NB4 (cell line): ENCODE results near the gene EPHB3.

DNA sequence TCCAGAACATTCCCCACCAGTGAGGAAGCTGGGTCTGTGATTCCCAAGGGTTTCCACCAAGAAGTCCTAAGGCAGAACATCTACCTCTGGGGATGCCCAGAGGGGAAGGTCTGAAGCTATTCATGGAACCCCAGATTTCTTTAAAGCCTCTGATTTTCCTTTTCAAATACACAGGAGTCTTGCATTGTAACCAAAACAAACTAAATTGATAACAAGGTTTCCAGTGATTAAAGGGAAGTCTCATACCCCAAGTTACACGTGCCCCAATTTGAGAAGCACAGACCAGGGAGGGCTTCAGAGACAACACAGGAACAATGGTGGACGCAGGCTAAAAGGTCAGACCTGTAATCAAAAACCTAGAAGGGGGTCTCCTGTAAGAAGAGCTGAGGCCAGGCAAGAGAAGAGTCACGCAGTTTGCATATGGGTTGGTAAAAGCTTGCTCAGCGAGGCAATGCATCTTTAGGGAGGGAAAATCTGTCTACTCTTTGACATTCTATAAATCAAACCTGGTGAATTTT lies 58.5 kb upstream of the MCF2L2 start:
- RRBS, result no CpG with 5 or more reads among the region's 4 CpGs

GRCh38 chr3:183491348-183491819 lies 63.0 kb upstream of the MCF2L2 start:
- RRBS, result no CpG with 5 or more reads among the region's 11 CpGs

GRCh38 chr3:183783201-183783504 lies 42.2 kb downstream of the MAP6D1 start:
- RRBS, result no CpG with 5 or more reads among the region's 2 CpGs

- RRBS, result 98% methylated on average over 7 of the region's 18 CpGs
Measured at GRCh38 chr3:183803917-183804493, 21.4 kb downstream of the MAP6D1 start.

- RRBS, result no CpG with 5 or more reads among the region's 30 CpGs
Measured at GRCh38 chr3:184164154-184165296, 9.3 kb downstream of the DVL3 start.

DNA sequence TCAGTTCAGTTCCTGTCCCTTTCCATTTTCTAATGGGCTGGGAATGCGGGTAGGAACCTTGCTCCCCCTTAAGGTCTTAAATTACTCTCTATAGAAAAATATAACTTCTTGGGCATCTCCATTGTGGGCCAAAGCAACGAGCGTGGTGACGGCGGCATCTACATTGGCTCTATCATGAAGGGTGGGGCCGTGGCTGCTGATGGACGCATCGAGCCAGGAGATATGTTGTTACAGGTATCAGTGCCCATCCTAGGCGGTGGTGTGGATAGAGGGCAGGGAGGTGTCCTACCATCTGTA lies 8.7 kb upstream of the AP2M1 start:
- RRBS, result no CpG with 5 or more reads among the region's 9 CpGs

- RRBS, result no CpG with 5 or more reads among the region's 3 CpGs
Measured at GRCh38 chr3:184175817-184176354, 1.2 kb downstream of the AP2M1 start.

DNA sequence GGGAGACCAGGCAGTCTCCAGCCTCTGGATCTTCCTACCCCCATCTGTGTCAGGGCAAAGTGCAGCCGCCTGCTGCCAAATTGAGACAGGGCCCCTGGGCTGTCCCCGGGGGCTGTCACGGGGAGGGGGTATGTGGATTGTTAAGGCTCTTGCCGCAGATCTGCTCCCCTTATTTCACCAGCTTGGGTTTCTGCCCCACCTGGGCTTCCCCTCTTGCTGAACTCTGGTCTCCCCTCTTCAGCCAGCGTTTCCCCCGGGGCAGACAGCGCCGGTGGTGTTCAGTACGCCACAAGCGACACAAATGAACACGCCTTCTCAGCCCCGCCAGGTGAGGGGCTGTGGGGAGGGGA lies 1.5 kb downstream of the EIF4G1 start:
- RRBS, result no CpG with 5 or more reads among the region's 12 CpGs

DNA sequence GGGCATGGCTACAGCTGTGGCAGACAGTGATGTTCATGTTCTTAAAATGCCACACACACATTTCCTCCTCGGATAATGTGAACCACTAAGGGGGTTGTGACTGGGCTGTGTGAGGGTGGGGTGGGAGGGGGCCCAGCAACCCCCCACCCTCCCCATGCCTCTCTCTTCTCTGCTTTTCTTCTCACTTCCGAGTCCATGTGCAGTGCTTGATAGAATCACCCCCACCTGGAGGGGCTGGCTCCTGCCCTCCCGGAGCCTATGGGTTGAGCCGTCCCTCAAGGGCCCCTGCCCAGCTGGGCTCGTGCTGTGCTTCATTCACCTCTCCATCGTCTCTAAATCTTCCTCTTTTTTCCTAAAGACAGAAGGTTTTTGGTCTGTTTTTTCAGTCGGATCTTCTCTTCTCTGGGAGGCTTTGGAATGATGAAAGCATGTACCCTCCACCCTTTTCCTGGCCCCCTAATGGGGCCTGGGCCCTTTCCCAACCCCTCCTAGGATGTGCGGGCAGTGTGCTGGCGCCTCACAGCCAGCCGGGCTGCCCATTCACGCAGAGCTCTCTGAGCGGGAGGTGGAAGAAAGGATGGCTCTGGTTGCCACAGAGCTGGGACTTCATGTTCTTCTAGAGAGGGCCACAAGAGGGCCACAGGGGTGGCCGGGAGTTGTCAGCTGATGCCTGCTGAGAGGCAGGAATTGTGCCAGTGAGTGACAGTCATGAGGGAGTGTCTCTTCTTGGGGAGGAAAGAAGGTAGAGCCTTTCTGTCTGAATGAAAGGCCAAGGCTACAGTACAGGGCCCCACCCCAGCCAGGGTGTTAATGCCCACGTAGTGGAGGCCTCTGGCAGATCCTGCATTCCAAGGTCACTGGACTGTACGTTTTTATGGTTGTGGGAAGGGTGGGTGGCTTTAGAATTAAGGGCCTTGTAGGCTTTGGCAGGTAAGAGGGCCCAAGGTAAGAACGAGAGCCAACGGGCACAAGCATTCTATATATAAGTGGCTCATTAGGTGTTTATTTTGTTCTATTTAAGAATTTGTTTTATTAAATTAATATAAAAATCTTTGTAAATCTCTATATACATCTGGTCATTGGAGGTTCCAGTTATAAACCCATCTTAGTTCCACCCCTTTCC lies 8.2 kb downstream of the FAM131A start:
- RRBS, result no CpG with 5 or more reads among the region's 17 CpGs

- RRBS, result no CpG with 5 or more reads among the region's 19 CpGs
Measured at GRCh38 chr3:184361205-184361533, 236 bp downstream of the CLCN2 start.

DNA sequence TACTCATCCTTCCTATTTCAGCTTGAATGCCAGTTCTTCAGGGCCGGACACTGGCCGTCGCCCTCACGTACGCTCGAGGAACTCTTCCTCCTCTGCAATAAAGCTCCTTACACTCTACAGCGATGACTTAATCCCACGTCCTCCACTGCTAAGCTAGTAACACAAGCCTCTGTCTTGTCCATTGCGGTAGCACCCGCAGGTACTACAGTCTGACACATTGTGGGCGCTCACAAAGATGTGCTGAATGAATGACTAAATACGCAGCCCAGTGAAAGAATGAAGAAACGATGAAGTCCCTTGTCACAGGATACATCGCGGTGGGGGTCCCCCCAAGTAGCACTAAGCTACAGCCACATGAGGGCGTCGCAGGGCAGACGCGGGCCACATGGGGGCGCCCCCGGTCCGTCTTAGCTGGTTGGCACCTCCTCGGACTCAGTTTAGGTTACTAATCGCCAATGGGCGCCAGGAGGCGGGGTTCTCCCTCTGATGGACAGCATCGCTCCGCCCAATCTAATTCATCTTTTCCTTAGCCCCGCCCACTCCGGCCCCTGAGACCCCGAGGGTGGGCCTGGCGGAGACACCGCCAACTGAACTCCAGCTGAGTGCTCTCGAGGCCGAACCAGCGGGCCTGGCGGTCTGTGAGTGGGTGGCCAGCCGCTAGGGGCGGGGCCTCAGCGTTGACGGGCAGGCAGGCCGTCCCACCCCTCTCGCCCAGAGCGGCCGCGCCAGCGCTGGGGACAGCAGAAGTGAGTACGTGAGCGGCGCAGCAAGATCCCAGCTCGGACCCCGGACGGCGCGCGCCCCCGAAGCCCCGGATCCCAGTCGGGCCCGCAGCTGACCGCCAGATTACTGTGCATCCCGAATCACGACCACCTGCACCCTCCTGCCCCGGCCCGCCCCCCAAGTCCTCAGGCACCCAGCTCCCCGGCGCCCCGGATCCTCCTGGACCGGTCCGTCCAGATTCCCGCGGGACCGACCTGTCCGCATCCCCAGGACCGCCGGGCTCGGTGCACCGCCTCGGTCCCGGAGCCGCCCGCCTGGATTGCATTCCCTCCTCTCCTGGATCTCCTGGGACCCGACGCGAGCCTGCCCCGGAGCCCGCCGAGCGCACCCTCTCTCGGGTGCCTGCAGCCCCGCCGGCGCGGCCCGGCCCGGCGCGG lies at the start of gene EPHB3:
Gene EPHB3 (plus strand): TSS at position 740 of the 1,160 bp plus-strand sequence.
- RRBS, result 27% methylated on average over 31 of the region's 98 CpGs

DNA sequence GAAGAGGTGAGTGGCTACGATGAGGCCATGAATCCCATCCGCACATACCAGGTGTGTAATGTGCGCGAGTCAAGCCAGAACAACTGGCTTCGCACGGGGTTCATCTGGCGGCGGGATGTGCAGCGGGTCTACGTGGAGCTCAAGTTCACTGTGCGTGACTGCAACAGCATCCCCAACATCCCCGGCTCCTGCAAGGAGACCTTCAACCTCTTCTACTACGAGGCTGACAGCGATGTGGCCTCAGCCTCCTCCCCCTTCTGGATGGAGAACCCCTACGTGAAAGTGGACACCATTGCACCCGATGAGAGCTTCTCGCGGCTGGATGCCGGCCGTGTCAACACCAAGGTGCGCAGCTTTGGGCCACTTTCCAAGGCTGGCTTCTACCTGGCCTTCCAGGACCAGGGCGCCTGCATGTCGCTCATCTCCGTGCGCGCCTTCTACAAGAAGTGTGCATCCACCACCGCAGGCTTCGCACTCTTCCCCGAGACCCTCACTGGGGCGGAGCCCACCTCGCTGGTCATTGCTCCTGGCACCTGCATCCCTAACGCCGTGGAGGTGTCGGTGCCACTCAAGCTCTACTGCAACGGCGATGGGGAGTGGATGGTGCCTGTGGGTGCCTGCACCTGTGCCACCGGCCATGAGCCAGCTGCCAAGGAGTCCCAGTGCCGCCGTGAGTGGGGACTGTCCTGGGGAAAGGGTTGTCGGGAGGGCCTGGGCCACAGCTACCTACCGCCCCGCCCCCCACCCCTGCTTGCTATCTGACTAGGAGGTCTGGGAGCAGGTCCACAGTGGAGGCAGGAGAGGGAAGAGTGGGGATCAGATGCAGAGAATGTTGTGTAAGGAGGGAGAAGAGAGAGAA lies 11.2 kb downstream of the EPHB3 start:
- RRBS, result no CpG with 5 or more reads among the region's 42 CpGs

DNA sequence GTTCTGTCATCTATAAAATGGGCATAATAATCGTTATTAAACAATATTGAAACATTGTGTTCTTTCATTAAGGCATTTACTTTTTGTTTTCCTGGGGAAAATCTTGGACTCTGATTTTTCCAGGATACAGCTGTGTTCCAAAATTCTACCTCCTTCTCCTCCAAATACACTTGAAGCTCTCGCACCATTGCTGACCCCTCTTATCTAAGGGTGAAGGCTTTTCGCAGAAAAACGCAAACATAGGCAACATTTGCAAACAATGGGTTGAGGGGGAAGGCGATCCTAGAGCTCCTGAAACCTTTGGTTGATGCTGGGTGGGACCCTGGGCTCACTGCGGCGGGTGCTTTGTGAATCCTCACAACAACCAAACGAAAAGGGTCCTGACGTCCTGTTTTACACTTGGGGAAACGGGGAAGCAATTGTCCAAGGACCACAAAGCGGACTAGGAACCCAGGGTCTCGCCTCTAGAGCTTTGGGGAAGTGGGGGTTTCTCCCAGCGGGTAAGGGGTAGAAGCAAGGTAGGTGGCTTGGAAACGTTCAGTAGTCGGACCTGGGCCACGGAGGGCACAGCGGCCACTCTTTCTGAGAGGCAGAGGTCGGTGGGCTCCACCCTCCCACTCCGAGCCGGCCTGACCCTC lies 42.0 kb downstream of the EPHB3 start:
- RRBS, result no CpG with 5 or more reads among the region's 20 CpGs

- RRBS, result no CpG with 5 or more reads among the region's 3 CpGs
Measured at GRCh38 chr3:184680772-184681030, 31.2 kb downstream of the MAGEF1 start.

- RRBS, result no CpG with 5 or more reads among the region's 15 CpGs
Measured at GRCh38 chr3:184761455-184762119, 49.7 kb upstream of the MAGEF1 start.

DNA sequence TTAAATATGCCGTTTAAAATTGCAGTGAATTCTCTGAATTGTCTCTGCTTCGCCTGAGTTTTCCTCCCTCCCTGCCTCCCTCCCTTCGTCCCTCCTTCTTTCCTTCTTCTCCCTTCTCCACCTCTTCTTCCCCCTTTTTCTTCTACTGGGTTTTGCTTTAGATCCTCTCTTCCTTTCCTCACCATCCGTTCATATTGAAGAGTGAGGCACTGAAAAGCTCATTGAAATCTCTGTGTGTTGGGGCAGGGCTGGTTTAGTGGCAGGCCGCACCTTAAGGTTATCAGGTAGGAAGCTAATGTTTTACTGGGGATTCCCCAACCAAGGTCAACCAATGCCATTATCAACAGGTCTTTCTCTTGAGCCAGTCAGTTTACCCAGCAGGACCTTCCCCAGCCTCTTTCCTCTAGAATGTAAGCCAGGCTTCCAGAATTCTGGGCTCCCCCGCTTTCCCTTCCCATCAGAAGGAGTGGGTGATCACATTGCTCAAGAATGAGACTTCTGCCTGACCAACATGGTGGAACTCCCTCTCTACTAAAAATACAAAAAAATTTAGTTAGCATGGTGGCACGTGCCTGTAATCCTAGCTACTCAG lies 11.6 kb upstream of the VPS8 start:
- RRBS, result no CpG with 5 or more reads among the region's 7 CpGs

GRCh38 chr3:184915824-184916375 lies 103.9 kb downstream of the VPS8 start:
- RRBS, result no CpG with 5 or more reads among the region's 7 CpGs

DNA sequence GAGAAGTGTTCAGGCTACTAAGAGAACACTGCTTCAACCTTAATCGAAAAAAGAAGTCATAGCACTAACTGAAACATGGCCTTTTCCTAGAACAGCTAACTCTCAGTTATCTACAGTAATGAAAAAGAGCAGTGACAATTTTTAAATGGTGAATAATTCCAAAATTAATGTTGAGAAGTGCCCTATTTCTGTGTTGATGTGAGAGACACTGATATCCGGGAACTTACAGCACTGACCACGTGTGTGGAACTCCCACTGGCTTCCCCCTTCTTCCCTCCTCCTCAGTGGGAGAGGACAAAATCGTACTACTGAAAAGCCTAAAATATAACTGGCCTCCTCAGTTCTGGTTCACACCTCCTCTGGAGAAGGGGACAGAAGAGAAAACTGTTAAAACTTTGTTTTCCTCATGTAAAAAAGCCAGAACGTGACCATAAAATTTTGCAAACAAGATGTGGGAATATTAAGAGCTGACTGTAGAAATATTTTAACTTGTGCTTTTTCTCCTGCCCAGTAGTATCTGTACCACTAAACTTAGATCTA lies 74.5 kb downstream of the C3orf70 start:
- RRBS, result no CpG with 5 or more reads among the region's 5 CpGs

GRCh38 chr3:185324371-185324801 lies 38.5 kb upstream of the MAP3K13 start:
- RRBS, result no CpG with 5 or more reads among the region's 5 CpGs

- RRBS, result no CpG with 5 or more reads among the region's 23 CpGs
Measured at GRCh38 chr3:185507867-185508718, 9.3 kb upstream of the TMEM41A start.